ENCODE results near the genes ACAT2 and MAS1.

GRCh38 chr6:158650354-158650871 is 559 bp downstream of the SYTL3 start:
- PRO-cap, result no peak

GRCh38 chr6:158717632-158718542 is 68.0 kb downstream of the SYTL3 start:
- PRO-cap, result no peak

DNA sequence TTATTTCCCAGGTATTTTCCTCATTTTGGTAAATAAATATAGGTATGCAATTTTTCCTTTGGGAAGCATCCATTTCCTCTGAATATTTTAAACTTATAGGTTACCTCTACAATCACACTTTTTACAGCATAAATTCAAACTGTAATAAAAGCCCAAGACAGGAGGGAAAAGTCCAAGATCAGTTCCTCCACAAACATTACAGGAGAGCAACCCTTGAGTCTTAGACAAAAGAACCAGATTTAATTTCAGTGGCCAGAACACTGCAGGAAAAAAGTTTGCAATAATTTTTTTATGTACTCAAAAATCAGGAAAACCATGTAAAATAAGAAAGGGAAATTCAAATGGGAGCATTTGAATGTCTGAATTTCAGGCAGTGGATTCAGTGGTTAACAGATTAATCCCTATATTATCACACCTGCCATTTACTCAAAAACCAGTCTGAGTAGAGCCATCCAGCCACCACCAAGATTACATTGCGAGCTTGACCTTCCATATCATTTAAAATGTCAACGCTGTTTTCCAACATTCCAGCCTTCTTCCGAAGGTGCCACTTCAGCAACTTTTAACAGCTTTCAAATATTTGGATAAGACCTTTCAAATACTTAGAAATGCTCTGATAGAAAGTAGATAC is 22.0 kb downstream of the EZR start:
- PRO-cap, result no peak

GRCh38 chr6:158867107-158868093 is 48.2 kb upstream of the EZR start:
- PRO-cap, result no peak

DNA sequence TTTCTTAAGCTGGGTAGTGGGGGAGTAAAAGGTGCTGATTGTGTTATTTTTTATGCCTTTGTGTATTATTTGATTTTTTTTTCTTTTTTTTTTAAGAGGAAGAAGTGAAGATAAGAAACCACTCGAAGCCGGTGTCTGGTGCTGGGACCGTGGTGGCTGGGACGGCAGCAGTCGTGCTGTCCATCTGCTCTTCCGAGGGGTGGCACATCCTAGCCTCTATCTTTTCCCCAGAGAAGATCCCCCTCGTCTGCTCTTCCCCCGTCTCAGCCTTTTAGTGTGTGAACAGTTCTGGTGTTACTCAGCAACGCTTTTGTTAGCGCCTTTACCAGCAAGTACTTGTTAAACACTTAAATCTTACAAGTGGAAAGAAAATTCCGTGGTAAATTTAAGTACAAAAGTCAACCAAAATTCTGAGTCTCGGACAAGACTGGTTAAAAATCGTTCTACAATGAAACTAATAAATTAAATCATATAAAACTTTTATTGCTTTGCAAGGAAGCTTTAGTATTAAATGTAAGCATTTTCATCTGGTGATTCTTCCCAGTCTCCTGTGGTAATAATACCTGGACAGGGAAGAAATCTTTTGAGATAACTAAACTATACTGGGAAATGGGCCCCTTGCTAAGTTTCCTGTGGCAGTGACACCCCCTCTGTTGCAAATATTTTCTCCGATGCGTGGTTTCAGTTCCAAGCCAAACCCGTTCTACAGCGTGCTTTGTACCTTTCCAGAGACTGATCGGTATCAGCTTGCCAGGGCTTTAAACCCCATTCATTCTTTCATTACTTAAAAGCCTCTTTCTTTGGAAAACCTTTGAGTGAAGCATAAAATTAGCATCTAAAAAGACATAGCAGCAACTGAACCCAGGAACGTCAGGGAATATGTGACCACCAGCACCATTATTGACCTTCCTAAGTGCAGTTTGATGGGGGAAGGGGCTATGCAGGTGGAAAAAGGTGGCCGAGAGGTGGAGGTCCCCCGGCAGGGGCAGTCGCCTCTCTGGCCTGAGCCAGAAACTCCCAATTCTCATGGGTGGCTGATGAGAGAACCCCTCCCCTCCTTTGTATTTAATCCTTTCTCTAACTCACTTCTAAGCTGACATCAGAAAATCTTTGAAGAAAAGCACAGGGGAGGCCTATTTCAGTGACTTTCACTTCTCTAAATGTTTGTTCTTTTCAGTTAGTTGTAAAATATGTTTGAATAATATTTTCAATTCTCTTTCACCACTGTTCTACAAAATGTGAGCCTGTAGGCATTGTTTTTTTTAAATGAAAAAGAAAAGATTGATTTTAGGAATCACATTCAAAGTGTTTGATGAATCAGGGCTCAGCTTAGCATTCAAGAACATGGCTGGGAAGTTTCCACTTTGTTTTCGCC is 89.6 kb downstream of the RSPH3 start:
- PRO-cap, result bidirectional peak, plus-strand start at position 864 of the sequence, minus-strand start at position 734 of the sequence; bidirectional peak, plus-strand start at position 1,096 of the sequence, minus-strand start at position 883 of the sequence

DNA sequence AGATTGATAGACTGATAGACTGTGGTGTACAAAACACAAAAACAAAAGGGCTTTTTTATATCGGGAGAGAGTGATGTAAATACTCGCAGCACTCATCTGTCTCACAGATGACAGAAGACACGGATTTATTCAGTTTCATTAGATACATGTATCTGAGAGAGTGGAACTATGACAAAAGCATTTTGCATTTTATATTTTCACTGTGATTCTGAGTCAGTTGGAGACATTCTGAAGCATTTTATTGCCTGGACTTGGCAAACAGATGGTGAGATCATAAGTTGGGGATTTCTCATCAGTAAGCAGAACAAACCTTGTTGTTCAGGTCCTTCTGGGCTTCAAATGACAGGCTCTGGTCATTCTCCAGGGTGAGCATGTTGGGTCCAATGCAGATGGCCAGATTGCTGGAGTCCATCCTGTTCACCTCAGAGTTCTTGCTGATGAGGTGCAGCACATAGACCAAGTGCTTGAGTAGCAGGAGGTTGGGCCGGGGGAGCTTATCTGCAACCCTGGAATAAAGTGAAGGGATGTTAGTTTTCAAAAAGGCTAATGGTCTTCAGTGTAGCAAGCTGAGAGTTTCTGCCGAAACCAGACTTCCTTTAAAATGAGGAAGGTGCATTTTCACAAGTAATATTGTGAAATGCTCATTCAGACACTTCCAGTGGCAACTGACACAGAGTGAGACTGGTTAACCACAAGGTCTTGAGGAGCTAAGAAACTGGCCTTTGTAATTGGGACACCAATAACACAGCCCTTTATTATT is 5.8 kb downstream of the TAGAP start:
- PRO-cap, result no peak

DNA sequence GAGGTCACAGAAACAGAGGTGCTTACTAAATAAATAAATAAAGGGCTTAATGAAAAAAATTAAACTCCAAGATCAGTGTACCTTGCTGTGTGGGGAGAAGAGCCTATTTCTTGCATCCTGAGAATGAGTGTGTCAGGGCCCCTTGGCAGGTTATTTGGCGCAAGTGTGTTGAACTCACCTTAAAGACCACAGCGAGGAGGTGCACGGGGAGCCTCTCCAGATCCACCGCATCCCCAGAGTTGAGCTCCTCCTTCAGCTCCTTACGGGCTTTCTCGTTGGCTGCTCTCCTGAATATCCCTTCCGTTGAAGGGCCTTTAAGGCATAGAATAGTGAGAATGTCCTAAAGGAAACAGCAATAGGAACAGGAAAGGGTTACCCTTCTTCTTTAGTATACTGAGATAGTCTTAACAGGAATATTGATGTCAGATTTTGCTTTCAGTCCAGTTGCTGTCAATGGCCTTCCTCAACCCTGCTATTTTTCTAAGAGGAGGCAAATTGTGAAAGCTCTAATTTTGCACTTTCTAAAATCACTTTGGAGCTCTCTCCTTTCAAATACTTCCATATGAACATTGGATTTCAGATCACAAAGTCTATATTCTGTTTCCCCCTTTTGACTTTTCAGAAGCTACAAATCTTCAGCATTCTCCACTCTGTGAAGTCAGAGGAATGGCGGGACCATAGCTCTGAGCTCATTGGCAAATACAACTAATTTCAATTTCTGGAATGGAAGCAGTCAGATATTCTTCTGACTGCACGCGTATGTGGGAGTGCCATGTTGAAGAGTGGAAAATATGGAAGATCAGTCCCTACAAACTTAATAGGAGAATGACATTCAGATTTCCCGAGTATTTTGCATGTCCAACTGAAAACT is 3.4 kb downstream of the TAGAP start:
- PRO-cap, result no peak

- PRO-cap, result no peak
Observed at GRCh38 chr6:159056129-159056660, 11.4 kb upstream of the TAGAP start.

DNA sequence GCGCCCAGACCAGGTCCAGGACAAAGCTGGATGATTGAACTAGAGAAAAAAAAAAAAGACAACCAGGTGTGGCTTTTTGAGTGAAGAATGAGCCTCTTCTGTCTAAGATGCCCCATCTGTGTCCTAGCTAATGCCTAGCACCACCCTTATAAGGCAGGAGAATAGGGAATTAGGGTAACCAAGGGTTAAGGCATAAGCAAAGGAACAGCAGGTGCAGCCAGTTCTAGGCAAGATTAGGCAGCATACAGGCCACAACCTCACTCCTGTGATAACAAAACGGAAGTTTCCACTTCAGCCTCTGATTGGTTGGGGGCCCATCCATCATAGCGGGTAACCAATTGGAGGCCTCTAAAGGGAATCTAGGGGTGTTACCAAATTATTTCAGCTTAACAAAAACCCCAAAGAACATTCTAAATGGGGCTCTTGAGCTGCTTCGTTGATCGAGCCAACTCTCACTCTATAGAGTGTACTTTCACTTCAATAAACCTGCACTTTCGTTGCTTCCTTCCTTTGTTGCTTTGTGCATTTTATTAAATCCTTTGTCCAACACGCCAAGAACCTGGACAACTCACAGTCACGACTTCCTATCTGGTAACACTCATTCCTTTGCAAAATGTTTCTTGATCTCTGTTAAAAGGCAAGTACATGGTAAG is 61.9 kb upstream of the TAGAP start:
- PRO-cap, result no peak

DNA sequence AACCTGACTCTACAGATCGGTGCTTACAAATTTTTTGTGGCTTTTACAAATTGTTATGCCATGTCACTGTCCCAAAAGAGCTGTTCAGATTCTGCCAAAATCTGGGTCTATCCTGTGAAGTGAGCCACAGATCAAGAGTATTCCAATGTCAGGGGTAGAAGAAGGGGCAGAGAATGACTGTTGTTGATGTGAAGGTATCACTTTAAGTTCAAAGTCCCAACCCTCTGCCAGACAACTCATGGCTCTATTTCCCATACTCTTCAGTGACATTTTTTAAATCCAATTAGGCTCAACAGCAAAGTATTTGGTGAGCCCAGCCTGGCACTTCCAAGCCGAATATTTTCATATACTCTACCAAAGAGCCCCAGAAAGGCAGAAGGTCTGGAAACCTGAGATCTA is 9.3 kb downstream of the SOD2 start:
- PRO-cap, result no peak

- PRO-cap, result no peak
Observed at GRCh38 chr6:159691815-159692257, 1.2 kb downstream of the SOD2 start.

- PRO-cap, result no peak
Observed at GRCh38 chr6:159723416-159723885, 3.9 kb upstream of the WTAP start.

DNA sequence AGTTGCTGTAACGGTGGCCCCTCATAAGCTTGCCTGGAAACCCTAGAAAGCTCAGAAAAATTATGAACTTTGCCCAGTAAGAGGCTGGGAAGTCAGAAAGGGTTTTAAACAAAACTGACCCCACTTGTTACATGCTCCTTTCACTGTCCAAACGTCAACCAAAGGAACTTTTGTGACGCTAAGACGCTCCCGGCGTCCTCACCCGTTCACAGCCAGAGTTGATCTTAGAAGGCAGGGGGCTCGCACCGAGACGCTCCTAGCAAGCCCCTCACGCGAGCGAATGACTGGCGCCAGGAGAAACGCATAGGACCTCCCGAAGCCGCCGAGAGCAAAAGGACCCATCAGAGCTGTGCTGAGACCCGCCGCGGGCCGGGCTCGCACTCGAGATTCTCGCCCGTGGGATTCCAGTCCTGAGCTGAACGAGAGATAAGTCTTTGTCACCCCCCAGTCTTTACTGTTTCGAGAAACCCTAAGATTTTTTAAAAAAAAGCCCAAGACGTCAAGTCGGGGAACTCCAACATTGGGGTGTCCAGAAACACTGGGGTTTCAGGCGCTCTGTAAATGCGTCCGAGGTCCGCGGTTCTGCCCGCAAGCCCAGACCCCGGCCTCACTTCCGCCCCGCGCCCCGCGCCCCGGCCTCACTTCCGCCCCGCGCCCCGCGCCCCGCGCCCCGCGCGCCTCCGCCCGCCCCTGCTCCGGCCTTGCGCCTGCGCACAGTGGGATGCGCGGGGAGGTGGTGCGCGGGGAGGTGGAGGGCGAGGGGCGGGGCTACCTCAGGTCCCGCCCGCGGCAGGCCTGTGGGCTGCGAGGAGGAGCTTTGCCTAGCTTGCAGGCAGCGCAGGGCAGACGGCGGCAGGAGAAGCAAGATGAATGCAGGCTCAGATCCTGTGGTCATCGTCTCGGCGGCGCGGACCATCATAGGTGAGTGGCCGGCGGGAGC is at the start of gene ACAT2:
Gene ACAT2 (plus strand): TSS at position 824 of the 940 bp plus-strand sequence.
- PRO-cap, result bidirectional peak, plus-strand start at position 209 of the sequence, minus-strand start at position 226 of the sequence; bidirectional peak, plus-strand start at position 304 of the sequence, minus-strand start at position 282 of the sequence; bidirectional peak, plus-strand start at position 845 of the sequence, minus-strand start at position 591 of the sequence

DNA sequence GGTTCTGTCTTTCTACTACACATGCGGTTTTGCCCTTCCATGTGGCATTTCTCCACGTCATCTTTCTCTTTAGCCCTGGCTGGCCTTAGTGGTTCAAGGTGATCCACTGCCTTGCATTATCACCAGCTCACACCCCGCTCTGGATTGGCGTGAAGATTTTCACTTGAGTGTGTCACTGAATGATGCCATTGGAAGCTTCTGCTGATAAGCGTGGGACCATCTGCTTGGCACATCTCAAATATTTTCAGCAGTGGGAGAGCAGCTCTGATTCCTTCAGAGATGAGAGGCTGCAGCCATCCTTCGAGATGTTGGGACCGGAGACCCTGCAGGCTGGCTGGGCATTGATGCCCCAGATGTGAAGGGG is at the start of gene MAS1:
Gene MAS1 (plus strand): TSS at position 267 of the 364 bp plus-strand sequence.
- PRO-cap, result no peak

DNA sequence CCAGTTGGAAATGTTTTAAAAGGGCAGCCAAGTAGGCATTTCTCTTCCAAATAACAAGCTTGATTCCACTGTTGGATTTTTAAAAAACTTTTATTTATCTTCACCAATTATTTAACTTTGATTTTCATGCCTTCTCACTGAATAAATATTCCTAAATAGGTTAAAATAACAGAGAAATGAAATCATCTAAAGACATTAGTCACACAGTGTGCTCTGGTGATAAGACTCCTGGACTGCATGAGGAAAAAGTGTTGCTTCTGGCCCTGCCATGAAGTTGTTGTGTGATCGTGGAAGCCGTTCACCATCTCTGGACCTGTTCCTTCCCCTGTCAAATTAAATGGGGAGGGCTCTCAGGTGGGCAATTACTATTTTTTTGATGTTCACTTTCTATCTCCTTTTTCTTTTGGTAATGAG is 33.8 kb upstream of the IGF2R start:
- PRO-cap, result no peak

GRCh38 chr6:160029887-160030750 is 61.2 kb downstream of the IGF2R start:
- PRO-cap, result bidirectional peak, plus-strand start at chr6:160030491, minus-strand start at chr6:160030237

DNA sequence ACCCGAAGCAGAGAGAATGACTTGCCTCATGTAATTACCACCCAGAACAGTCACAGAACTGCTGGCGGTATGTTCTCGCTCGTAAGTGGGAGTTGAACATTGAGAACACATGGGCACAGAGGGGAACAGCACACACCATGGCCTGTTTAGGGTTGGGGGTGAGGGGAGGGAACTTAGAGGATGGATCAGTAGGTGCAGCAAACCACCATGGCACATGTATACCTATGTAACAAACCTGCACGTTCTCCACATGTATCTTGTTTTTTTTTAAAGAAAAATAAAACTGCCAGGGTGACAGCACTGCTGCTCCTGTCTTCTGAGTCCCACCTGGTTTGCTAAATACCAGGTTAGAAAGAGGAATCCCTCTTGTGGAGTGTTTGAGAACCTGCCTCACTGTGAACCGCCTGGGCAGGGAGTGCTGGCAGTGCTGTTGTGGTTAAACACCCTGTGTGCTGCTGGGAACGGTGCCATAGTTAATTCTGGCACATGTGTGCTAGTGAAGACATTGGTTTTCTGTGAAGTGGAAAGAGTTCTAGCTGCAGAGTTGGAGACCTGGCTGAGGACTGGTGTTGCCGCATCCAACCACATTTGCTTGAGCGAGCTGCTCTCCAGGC is 72.6 kb downstream of the IGF2R start:
- PRO-cap, result no peak

GRCh38 chr6:160061358-160062156 is 60.1 kb upstream of the SLC22A1 start:
- PRO-cap, result no peak

DNA sequence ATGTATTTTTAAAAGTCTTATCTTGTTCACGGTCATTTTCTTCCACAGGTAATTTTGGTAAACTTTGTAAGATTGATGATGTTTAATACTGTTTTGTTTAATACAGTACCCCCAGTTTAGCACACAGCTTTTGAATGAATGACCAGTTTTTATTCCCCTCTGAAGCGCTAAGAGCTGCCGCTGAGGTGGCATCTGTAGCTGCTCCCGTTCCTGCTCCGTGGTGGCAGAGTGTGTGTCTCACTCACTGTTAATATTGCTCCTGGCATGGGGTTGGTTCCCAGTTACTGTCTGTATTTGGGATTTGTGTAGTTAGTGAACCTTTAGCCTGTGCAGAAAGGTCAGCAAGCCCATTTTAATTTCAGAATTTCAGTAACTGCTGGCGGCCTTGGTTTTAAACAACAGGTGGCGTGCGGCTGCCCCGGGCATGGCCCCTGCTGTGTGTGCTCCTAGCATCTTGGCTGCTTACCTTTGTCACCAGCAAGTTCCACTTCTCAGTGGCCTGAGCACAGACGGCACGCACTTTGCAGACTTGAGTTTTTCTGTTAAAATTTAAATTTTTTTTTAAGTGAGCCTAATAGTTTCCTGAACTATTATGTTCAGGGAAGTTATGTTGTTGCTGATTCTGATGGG is 54.1 kb upstream of the SLC22A1 start:
- PRO-cap, result no peak

DNA sequence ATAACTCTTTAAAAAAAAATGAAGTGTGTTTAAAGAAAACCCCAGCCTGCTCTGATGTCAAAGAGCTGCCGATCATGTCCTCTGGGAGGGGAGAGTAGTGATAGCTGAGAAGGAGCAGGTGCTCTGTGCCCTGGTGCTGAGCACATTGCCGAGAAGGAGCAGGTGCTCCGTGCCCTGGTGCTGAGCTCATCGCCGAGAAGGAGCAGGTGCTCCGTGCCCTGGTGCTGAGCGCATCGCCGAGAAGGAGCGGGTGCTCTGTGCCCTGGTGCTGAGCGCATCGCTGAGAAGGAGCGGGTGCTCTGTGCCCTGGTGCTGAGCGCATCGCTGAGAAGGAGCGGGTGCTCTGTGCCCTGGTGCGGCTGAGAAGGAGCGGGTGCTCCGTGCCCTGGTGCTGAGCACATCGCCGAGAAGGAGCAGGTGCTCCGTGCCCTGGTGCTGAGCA is 30.9 kb upstream of the SLC22A1 start:
- PRO-cap, result no peak